BJ (cell line): Measurements from ENCODE around the genes ERP44 and OR13C2.

- CAGE, long polyA plus RNA, result no peak
- RRBS, result no CpG with 5 or more reads among the region's 6 CpGs
Measured at GRCh38 chr9:98108349-98109214, 10.4 kb downstream of the TRIM14 start.

DNA sequence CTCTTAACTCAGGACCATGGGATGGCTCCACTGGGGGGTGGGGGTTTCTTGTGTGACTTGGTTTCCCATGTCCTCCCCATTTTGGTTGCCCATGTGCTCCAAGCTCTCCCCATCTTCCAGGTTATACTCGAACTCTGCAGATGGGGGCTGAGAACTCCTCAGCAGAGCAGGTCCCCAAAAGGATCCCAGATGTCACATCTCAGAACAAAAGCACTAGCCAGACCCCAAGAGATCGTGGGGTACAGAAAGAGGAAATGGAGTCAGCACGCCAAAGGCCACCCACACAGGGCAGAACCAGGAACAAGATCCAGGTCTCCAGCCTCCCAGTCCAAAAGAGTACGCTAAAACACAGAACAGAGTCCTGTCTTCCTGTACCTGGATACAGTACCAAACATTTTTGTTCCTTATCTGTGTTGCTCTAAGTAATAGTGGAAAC is 15.9 kb downstream of the CORO2A start:
- CAGE, long polyA plus RNA, result no peak
- RRBS, result no CpG with 5 or more reads among the region's 4 CpGs

GRCh38 chr9:98607783-98608174 is 101.0 kb downstream of the GABBR2 start:
- CAGE, long polyA plus RNA, result no peak
- RRBS, result no CpG with 5 or more reads among the region's 7 CpGs

GRCh38 chr9:98791314-98791513 is 5.1 kb downstream of the ANKS6 start:
- CAGE, long polyA plus RNA, result no peak
- RRBS, result no CpG with 5 or more reads among the region's 2 CpGs

DNA sequence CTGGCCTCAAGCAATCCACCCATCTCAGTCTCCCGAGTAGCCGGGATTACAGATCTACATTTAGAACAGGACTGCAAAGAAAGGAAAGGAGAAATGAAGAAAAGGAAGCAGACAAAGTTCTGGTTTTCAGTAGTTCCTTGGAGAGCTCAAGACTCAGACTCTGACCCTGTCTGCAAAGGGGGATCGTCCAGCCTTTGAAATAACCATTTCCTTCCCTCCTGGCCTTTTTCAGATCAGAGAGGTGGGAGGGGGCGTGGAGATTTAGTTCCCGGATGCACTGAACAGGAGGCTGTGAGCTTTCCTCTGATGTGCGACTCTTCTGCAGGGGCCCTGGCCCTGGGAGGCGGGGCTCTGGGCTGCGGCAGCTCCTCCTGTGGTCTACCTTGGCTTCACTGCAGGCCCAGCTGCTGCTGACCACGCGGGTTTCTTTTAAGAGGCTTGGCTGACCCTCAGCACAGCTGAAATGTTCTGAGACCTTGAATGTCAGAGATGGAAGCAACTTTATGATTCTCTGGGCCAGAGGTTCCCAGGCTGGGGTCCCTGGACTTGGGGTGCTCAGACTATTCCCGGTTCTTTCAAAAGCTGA is 27.1 kb upstream of the COL15A1 start:
- CAGE, long polyA plus RNA, result no peak
- RRBS, result no CpG with 5 or more reads among the region's 11 CpGs

- CAGE, long polyA plus RNA, result no peak
- RRBS, result no CpG with 5 or more reads among the region's 15 CpGs
Measured at GRCh38 chr9:98929731-98930396, 13.8 kb upstream of the COL15A1 start.

- CAGE, long polyA plus RNA, result no peak
- RRBS, result no CpG with 5 or more reads among the region's 9 CpGs
Measured at GRCh38 chr9:99073982-99075006, 30.6 kb upstream of the TGFBR1 start.

- CAGE, long polyA plus RNA, result no peak
- RRBS, result no CpG with 5 or more reads among the region's 2 CpGs
Measured at GRCh38 chr9:99121534-99122167, 16.7 kb downstream of the TGFBR1 start.

- CAGE, long polyA plus RNA, result no peak
- RRBS, result no CpG with 5 or more reads among the region's 5 CpGs
Measured at GRCh38 chr9:99123096-99123936, 18.4 kb downstream of the TGFBR1 start.

GRCh38 chr9:99150672-99151409 is 45.9 kb downstream of the TGFBR1 start:
- CAGE, long polyA plus RNA, result no peak
- RRBS, result no CpG with 5 or more reads among the region's 4 CpGs

GRCh38 chr9:99239279-99240079 is 17.4 kb downstream of the SEC61B start:
- CAGE, long polyA plus RNA, result no peak
- RRBS, result no CpG with 5 or more reads among the region's 6 CpGs

DNA sequence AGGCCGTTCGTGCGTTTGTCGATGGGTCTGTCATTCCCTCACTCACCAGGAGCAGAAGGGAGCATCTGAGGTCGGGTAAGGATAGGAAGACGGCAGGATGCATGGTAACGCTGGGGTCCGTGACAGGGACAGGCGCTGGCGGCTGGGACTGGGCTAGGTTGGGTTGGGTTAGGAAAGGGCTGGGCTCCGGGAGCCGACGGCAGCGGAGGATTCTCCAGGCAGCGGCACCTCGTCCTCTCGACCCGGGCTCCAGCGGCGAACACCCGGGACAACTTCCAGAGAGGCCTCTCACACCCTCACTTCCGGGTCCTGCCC is at the start of gene ERP44:
ERP44 (minus strand) TSS at position 263 of the 315 bp plus-strand sequence.
- CAGE, long polyA plus RNA, result start-site peak on the minus strand centred at position 264 of the sequence, 57 bp wide, 566 and 203 reads in 2 replicates
- RRBS, result 1% methylated on average over 9 of the region's 22 CpGs

DNA sequence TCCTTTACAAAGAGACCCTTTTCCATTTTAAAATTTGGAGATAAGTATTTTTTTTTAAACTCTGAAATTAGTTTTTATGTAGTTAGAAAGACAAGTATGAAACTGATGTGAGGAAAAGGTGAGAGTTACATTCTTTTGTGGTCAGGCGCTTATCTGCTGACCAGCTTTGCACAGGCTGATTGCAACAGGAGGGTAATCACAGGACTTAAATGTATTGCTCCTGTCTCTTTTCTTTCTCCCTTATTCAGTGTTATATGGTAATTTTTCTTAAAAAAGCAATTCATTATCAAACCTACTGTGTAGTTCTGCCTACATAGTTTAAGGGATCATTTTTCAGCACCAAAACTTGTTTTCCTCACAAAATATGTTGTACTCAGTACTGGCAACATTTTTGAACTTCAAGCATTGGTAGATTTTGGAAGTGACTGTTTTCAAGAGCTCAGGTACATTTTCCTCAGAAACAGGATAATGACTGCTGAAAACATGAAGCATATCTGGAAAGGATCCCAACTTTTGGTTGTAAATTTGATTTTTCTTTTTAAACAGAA is 43.3 kb downstream of the TMEFF1 start:
- CAGE, long polyA plus RNA, result no peak
- RRBS, result no CpG with 5 or more reads among the region's 1 CpG

GRCh38 chr9:101408747-101409159 is 10.1 kb downstream of the ZNF189 start:
- CAGE, long polyA plus RNA, result no peak
- RRBS, result no CpG with 5 or more reads among the region's 3 CpGs

DNA sequence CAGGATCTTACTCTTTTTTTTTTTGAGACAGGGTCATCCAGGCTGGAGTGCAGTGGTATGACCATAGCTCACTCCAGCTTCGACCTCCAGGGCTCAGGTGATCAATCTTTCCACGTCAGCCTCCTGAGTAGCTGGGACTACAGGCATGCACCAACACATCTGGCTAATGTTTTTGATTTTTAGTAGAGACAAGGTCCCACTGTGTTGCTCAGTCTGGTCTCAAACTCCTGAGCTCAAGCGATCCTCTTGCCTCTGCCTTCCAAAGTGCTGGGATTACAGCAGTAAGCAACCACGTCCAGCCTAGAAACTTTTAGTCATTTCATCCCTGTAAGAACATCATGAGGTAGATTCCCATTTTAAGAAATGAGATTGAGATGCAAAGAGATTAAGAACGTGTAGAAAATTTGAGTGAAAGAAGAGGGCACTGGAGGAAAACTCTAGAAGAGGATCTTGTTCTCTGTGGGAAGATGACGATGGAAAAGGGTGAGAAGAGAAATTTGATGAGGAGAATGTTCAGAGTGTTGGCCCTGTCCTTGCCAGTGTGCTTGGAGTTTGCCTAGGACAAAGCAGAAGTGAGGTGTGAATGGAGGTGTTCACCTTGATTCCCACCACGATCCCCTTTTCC is 6.3 kb downstream of the ALDOB start:
- CAGE, long polyA plus RNA, result no peak
- RRBS, result no CpG with 5 or more reads among the region's 7 CpGs

GRCh38 chr9:101431910-101432717 is 3.5 kb downstream of the ALDOB start:
- CAGE, long polyA plus RNA, result no peak
- RRBS, result no CpG with 5 or more reads among the region's 2 CpGs

DNA sequence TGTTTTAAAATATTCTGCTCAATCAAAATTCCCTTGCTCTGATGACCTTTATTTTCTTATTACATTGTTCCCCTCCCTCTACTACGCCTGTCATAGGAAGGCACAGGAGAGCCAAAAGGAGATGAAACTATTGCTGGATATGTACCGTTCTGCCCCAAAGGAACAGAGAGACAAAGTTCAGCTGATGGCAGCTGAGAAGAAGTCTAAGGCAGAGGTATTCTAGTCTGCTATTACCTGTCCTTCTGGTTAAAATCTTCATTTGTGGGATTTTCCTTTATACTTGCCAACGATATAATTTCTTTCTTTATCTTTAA is 20.2 kb downstream of the RNF20 start:
- CAGE, long polyA plus RNA, result no peak
- RRBS, result no CpG with 5 or more reads among the region's 3 CpGs

- CAGE, long polyA plus RNA, result no peak
- RRBS, result no CpG with 5 or more reads among the region's 26 CpGs
Measured at GRCh38 chr9:102223316-102224022, 485.0 kb upstream of the GRIN3A start.

DNA sequence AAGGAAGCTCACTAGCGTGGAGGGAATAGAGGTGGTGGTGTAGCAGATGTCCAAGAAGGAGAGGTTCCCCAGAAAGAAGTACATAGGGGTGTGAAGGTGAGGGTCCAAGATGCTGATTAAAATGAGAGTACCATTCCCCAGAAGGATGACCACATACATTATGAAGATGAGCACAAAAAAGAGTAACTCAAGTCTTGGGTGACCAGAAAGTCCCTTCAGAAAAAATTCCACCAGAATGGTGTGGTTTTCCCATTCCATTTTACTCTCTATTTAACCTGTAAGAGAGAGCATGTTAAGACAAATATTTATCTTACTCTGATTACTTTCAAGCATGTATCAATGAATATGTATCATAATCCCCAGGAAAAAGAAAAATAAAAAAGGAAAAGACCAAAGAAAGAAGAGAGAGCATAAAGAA is at the start of gene OR13C2:
OR13C2 (minus strand) TSS at position 258 of the 418 bp plus-strand sequence.
- CAGE, long polyA plus RNA, result no peak
- RRBS, result no CpG with 5 or more reads among the region's 1 CpG

- CAGE, long polyA plus RNA, result no peak
- RRBS, result no CpG with 5 or more reads among the region's 16 CpGs
Measured at GRCh38 chr9:104816932-104817849, 53.3 kb downstream of the NIPSNAP3B start.